Epithelial cell of prostate (primary cell): ENCODE measurements around a stretch of chr7.

DNA sequence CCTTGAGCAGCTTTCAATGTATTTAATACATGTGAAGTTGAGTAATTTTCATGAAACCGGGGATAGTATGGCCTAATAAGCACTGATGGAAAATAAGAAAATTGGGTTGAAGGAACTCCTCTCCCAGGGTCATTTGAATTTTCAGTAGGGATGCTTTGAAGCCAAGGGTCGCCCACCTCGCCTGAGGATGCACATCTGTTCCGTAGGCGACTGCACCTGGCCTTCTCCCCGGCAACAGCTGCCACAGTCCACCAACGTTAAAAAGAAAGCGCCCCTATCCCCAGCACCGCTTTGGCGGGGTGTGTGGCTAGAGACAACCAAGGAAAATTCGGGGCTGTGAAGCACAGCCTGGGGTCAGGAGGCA, 1.1 kb downstream of the ZC3HAV1L start:
- RRBS, result no CpG with 5 or more reads among the region's 11 CpGs

GRCh38 chr7:139049518-139050167, 13.8 kb upstream of the ZC3HAV1L start:
- RRBS, result no CpG with 5 or more reads among the region's 10 CpGs

DNA sequence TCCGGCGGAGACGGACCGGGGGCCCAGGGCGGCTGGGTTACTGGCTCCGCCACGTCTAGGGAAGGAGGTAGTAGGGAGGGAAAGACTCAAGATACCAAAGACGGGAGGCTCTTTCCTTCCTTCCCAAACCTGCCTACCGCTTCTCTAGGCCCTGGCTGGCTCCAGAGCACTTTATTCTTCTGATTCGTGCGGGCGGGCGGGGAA, 1.1 kb downstream of the ZC3HAV1 start:
- RRBS, result no CpG with 5 or more reads among the region's 13 CpGs

DNA sequence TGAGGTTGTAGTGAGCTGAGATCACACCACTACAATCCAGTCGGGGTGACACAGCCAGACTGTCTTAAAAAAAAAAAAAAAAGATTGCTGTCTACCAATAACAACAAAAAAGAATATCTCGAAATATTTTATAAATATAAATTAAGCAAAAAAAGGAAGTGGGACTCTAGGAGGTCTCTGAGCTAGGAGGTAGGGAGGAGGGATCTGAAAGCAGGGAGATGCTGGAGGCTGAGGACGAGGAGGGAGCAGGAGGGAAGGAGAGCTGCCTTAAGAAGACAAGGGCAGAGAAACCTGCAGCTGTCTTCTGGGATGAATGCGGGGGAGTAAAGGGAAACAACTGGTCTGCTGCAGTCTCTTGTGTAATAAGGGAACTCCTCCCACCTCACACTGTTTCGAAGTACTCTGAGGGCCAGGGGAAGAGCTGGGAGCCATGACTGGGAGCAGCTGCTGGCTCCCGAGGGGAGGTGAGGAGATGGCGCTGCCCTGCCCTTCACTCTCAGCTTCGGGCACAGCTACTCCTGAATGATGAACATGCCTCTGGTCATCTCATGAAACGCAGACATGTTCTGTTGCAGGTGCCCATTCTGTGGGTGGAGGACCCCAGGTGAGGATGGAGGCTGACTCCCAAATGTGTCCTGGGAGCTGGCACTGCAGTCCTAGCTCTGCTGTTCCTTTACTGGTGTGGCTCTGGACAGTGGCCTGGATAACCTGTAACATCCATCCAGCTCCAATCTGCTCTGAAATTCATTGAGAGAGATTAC, 65.1 kb downstream of the CLEC2L start:
- RRBS, result no CpG with 5 or more reads among the region's 9 CpGs

- RRBS, result no CpG with 5 or more reads among the region's 13 CpGs
Measured at GRCh38 chr7:139624342-139625478, 101.2 kb downstream of the CLEC2L start.

- RRBS, result no CpG with 5 or more reads among the region's 4 CpGs
Measured at GRCh38 chr7:139631497-139631934, 108.0 kb downstream of the CLEC2L start.

GRCh38 chr7:139646921-139647552, 123.6 kb downstream of the CLEC2L start:
- RRBS, result no CpG with 5 or more reads among the region's 6 CpGs

GRCh38 chr7:139658923-139659894, 118.6 kb downstream of the HIPK2 start:
- RRBS, result no CpG with 5 or more reads among the region's 15 CpGs

DNA sequence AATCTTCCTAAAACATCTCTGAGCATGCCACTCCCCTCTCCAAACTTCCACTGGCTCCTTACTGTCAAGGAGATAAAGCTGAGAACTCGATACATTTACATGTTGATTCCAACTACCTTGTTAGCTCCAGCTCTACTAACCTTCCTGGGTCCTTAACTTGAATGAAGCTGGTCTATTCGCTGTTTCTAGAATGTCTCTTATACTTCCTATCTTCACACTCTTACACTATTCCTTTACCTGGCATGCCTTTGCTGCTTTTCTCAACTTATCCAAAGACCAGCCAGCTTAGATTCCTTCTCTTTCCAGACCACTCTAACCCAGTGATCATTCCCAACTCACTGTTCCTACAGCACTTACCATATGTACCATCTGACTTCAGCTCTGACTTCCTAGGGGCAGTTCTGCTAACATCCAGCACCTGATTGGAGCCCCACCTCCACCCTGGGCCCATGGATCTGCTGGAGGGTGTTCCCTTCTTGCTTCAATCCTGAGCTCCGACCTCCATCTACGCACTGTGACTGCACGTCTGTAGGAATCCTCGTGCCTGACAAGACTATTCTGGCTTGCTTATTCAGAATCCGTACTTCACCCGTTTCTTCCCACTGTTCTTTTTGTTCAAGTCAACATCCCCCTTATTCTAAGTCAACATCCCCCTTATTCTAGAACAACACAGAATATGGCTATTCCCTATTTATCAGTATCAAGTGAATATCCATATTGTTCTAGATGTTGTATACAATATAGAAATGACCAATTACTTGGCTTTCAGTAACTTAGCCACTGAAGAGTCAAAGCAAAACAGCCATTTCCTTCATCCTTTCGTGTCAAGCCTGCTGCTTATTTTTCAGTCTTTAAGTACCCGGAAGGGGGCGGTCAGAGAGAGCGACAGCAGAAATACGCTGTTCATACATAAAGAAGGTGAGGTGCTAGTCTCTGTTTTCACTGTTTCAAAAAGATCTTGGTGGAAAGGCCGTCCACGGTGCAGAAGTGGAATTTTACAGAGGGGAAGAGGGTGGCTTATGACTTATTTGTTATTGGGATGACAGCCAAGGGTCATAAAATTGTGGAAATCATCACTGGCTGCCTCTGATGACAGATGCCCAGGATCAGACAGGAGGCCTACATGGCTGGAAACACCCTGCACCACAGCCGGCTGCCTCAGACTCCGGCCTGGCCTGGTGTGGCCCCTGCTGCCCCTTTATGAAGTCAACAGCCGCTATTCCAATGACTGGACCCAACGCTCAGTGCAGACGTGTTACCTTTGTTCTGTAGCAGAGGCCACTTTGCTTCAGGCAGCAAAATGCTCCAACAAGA, 57.4 kb downstream of the HIPK2 start:
- RRBS, result no CpG with 5 or more reads among the region's 20 CpGs

GRCh38 chr7:139745611-139745939, 32.2 kb downstream of the HIPK2 start:
- RRBS, result no CpG with 5 or more reads among the region's 4 CpGs

GRCh38 chr7:139776734-139777412, 925 bp downstream of the HIPK2 start:
- RRBS, result 2% methylated on average over 7 of the region's 42 CpGs

DNA sequence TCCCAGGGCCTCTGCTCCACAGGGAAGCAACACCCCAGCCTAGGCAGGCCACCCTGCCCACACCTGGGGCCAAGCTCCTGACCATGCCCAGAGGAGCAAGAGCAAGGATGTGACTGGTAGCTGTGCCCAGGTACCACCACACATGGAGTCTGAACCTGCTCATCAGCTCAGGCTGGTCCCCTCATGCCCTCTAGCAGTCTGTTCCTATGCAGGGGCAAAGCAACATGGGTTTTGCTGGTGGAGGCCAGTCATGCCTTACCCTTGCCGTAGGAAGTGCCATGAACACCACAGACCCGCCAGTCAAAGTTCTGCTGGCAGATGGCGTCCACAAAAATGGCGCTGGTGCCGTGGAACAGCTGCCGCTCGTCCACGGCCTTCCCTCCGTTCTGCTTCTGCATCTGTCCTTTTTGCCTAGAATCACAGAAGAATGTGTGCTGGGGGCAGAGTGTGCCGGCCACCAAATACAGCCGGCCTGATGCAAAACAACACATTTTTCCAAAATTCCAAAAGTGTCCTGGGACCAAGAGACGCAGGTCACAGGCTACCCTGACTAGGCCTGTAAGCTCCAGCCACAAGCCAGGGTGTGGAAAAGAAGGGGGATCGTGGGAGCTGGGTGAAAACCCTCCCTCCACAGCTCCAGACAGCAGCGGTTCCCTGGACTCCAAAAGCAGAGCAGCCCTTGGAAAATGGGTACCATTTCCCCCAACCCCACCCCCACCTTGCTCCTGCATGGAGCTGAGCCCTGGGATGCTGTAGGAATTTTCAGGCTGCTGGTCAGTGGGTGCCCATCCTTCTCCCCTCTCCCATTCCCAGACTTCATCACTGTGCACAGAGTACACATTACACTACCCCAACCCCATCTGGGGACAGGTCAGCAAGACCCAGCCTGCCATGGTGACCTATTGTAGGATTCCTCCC, 36.6 kb downstream of the PARP12 start:
- RRBS, result no CpG with 5 or more reads among the region's 14 CpGs

GRCh38 chr7:140048985-140049544, 13.7 kb downstream of the PARP12 start:
- RRBS, result no CpG with 5 or more reads among the region's 1 CpG

DNA sequence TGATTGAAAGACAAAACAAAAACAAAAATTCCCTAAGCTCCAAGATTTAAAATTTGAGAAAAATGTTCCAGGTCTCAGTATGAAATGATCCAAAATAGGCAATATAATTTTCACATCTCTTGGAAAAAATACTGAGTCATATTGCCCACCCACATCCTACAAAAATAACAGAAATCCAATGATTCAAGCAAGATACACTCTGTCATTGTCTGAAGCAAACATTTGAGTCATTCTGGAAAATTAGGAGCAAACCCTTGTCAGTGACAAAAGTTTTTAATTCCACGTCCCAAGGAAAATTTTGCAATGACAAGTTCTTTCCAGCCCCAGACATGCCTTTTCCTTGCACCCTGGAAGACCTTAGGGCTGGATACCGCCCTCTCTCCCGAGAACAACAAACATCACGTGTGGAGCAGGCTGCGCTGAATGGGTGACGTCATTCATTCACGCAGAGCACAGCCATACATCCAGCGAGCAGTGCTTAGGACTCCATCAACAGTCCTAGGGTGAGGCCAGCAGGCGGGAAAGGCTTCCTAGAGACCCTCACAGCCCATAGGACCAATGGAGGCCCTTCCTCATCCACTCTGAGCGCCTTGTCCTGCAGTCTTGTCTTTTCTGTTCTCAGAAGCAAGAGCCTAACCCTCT, 23.3 kb upstream of the KDM7A start:
- RRBS, result no CpG with 5 or more reads among the region's 10 CpGs

- RRBS, result no CpG with 5 or more reads among the region's 29 CpGs
Measured at GRCh38 chr7:140229900-140230446, 53.2 kb upstream of the KDM7A start.

- RRBS, result no CpG with 5 or more reads among the region's 2 CpGs
Measured at GRCh38 chr7:140349620-140349846, 48.8 kb downstream of the SLC37A3 start.

GRCh38 chr7:140553280-140553670, 74.0 kb upstream of the MKRN1 start:
- RRBS, result no CpG with 5 or more reads among the region's 11 CpGs

GRCh38 chr7:140911131-140911510, 13.6 kb downstream of the BRAF start:
- RRBS, result no CpG with 5 or more reads among the region's 4 CpGs

- RRBS, result no CpG with 5 or more reads among the region's 7 CpGs
Measured at GRCh38 chr7:141280026-141280745, 206.3 kb downstream of the TMEM178B start.

GRCh38 chr7:141290893-141291394, 217.1 kb downstream of the TMEM178B start:
- RRBS, result no CpG with 5 or more reads among the region's 10 CpGs